Psoas muscle (tissue), 2 donors: ENCODE measurements around a stretch of chr19.

- PRO-cap, 2 experiments: no peak in any of the 2 experiments
Observed at GRCh38 chr19:15368514-15369387, 10.8 kb downstream of the AKAP8 start.

DNA sequence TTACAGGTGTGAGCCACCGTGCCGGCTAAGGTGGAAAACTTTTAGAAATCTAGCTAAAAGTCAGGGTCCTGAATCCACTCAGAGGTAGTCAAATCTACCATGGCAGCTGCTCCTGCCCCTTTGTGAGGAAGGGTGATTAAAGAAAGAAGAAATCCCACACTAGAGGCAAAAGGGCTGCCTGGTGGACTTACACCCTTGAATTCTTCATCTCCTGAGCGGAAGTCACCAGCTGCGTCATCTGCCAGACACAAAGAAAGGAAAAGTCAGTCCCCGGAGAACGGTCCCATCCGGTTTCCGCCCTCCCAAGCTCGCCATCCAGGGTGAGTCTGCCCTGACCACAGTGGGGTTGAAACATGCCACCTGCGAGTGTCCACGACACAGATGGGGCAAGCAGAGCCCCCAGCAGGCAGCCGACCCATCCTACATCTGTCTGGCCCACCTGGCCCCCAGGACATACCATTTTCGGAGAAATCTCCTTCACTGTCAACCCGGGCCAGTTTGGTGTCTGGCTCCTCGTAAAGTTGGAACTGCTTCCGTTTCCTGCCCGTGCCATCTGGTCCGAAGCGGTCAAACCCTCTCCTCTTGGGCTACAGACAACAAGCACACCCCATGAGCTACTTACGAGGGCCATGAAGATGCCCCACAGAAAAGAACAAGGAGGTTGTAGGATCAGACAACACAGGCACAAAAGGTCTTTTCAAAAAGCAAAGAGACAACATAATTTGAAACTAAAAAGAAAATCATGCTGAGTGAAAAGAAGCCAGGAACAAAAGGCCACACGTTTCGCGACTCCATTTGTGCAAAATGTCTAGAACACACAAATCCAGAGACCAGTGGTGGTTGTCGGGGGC lies 7.6 kb downstream of the AKAP8 start:
- PRO-cap, 2 experiments: no peak in any of the 2 experiments

DNA sequence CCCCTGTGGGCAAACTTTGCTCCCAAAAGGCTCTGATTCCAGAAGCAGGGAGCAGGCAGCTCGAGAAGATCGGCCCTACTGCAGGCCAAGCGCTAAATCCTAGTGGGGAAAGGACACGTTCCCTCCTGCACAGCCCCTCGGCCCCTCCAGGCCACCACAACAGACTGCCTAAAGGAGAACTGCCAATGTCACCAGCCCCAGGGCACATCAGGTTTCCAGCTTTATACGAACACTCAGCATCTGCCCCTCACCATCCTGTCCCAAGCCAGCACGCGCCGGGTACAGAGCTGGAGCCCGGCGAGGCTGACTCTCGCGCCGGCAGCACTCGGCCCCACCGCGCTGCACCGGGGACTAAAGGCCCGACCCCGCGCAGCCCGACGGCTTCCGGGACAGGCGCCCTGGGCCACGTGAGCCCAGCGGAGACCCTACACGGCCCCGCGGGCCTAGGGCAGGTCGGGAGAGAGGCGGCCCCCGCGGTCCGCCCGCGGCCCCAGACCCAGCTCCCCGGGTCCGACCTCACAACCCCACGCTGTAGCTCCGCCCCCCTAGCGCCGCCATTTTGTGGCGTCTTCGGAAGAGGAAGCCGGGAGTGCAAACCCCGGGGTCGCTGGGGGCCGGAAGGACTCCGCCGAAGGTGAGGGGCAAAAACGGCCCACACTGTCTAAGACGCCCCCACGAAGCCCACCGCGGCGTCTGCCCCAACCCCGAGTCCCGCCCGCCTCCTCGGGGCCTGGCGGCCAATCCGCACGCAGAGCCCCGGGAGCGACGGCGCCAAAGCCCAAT lies 621 bp downstream of the AKAP8 start:
- PRO-cap, 2 experiments: peak in 1 of 2 experiments; most common plus-strand start position 428 of the sequence (in 1); most common minus-strand start position 353 of the sequence (in 1)

DNA sequence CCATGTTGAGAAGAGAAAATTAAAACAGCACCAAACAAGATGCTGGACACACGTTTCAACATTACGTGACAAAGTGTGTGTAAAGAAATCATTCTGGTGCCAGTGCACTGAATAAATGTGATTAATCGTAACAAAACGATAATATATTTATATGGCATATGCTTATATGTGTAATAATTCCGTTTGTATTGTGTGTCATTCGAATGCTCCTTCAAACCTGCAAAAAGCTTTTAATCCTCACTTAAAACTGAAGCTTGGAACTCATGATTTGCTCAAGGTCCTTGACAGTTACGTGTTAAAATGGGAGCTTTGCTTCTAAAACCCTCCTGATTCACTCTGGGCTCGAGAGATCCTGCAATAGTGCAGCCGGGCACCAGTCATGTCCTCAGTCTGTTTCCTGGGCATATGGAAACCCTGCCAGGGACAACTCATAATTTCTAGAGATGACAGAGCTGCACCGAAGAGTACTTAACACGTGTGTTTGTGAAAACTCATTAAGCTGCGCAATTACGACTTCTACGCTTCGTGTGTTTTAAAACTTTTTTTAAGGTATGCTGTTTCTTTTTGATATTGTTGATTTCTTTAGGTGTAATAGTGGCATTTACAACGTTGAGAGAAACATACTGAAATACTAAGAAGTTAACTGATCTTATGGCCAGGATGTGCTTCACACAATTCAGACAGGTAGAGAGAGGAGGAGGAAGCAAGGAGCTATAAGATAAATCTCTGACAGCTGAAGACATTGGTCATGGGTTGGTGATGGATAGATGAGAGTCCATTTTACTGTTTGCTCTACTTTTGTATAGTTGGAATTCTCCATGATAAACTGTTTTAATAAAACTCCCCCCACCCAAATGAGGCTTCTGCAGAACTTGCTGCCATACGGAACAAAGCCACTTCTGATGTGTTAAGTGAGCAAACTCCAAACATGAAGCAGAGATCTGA lies 936 bp upstream of the AKAP8L start:
- PRO-cap, 2 experiments: no peak in any of the 2 experiments

GRCh38 chr19:15432537-15433617 lies 14.1 kb upstream of the AKAP8L start:
- PRO-cap, 2 experiments: peak in 2 of 2 experiments; most common plus-strand start chr19:15432834 (in 2); most common minus-strand start chr19:15432761 (in 2)

GRCh38 chr19:15829348-15829917 lies 14.0 kb upstream of the OR10H1 start:
- PRO-cap, 2 experiments: no peak in any of the 2 experiments

GRCh38 chr19:15864852-15865358 lies 33.0 kb downstream of the CYP4F2 start:
- PRO-cap, 2 experiments: no peak in any of the 2 experiments

DNA sequence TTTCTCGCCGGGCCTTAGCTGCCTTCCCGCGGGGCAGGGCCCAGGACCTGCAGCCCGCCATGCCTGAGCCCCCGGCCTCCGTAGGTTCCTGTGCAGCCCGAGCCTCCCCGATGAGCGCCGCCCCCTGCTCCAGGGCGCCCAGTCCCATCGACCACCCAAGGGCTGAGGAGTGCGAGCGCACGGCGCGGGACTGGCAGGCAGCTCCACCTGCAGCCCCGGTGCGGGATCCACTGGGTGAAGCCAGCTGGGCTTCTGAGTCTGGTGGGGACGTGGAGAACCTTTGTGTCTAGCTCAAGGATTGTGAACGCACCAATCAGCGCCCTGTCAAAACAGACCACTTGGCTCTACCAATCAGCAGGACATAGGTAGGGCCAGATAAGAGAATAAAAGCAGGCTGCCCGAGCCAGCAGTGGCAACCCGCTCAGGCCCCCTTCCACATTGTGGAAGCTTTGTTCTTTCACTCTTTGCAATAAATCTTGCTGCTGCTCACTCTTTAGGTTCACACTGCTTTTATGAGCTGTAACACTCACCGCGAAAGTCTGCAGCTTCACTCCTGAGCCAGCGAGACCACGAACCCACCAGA lies 2.1 kb upstream of the CYP4F2 start:
- PRO-cap, 2 experiments: no peak in any of the 2 experiments

GRCh38 chr19:16073113-16073697 lies 3.1 kb upstream of the TPM4 start:
- PRO-cap, 2 experiments: no peak in any of the 2 experiments

DNA sequence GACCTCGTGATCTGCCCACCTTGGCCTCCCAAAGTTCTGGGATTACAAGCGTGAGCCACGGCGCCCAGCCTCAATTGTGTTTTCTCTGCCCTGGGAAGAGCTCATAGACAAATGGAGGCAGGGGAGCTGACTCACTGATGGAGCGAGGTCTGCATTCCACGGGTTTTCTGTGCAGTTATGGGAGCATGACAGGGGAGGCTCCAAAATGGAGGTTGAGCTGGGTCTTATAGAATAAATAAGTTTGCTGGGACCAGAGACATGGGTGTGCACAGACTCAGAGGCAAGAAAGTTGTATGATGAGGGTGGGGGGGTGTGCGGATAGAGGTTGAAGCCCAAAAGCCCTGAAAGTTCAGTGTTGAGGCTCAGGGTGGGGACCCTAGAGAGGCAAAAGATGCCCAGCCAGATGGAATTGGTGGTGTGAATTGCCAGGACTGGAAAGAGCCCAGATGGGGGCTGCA lies 1.7 kb downstream of the TPM4 start:
- PRO-cap, 2 experiments: no peak in any of the 2 experiments

GRCh38 chr19:16079210-16079754 lies 3.0 kb downstream of the TPM4 start:
- PRO-cap, 2 experiments: no peak in any of the 2 experiments

DNA sequence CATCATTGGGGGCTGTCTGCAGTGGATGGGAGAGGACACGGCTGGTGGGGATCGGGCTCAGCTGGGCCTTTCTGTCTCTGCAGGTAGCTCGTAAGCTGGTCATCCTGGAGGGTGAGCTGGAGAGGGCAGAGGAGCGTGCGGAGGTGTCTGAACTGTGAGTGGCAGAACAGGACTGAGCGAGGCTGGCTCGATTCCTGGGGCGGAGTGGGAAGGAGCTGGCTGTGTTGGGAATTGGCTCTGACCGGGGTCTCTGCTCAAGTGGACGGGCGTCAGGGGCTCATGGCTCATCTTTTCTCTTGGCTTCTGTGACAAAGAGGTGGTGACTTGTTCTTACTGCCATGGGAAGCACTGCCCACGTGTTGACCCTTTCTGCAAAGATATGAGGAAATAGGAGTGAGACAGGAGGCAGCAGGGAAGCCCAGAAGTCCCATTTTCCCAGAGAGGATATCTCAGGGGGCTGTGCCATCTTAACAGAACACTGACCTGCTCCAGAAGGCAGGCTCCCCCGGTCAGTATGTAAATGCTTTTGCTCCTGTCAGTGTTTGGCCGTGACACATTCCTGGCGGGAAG lies 11.7 kb downstream of the TPM4 start:
- PRO-cap, 2 experiments: no peak in any of the 2 experiments

GRCh38 chr19:16157788-16158069 lies 14.2 kb downstream of the HSH2D start:
- PRO-cap, 2 experiments: no peak in any of the 2 experiments

DNA sequence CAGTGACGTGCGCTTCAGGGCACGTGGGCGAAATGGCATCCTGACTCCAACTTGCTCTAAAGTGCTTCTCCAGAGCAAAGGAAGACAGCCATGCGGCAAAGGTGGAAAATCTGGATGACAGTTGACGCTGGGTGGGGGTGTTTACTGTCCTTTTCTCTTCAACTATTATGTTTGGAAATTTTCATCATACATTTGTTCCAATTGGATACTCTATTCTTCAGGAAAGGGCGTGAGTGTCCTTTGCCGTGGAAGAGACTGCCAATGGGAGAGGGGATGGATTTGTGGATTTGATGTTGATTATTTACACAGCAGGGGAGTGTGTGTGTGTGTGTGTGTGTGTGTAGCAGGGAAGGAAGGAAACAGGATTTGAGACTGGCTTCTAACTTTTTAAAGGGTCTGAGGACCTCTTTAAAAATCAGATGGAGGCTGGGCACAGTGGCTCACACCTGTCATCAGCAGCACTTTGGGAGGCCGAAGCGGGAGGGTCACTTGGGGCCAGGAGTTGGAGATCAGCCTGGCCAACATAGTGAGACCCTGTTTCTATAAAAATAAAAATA lies 25.2 kb downstream of the KLF2 start:
- PRO-cap, 2 experiments: no peak in any of the 2 experiments

DNA sequence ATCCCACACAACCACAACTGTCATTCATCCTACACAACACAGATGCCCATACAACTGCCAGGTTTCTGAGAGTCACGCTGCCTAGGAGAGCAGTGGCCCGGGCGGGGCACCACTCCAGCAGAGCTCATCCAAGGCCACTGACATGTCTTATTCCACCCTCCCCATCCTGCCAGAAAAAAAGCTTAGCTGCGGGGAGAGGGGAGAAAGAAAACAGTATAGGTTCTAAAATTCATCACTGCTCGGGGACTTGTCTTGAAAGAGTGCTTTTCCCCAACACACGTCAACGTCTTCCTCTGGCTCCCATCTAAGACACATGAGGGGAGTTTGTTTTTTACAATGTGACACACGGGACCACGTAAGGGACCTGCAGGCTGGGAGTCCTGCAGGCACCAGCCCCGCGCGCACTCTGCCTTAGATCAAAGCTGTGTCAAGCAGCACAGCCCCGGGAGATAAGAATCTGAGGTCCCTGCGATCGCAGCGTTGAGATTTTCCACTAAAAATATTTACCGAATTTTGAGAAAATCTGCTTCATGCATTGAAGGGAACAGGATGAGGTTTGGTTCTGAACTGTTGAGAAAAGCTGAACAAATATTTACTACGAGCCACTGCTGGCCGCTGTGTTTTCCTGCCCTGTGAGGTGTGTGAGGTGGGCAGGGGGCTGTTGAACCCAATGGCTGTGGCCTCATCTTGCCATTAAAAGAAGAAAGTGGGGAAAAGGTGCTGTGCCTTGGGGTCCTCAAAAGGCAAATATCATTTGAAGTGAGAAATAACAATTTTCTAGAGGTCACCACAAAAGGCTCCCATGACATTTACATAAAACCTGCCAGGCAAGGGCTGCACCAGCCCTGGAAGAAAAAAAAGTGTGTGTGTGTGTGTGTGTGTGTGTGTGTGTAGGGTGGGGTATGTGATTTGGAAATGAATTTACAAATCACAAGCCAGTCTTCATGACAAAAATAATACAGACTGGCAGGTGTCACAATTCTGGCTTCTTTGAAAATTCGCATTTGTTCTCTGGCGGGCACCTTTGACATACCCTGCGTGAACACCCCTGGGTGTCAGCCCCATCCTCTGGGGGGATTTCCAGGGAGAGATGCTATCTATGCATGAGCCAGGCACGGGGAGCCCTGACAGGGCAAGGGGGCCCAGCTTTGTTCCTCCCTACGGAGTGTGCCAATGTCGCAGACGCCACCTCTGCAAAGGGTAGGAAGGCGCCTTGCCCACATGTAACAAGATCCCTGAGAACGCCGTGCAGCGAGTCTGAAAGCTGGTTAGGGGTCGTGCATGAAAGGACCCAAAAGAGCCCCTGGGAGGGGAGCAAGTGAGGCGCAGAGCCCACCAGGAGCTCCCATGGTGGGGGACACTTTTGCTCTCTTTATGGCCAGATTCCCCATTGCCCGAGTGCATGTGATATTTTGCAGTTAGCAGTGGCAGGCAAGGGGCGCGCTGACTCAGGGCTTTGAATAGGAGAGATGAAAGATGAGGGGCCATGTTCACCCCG lies 44.7 kb downstream of the KLF2 start:
- PRO-cap, 2 experiments: no peak in any of the 2 experiments

- PRO-cap, 2 experiments: no peak in any of the 2 experiments
Observed at GRCh38 chr19:16370396-16371141, 45.9 kb downstream of the KLF2 start.

DNA sequence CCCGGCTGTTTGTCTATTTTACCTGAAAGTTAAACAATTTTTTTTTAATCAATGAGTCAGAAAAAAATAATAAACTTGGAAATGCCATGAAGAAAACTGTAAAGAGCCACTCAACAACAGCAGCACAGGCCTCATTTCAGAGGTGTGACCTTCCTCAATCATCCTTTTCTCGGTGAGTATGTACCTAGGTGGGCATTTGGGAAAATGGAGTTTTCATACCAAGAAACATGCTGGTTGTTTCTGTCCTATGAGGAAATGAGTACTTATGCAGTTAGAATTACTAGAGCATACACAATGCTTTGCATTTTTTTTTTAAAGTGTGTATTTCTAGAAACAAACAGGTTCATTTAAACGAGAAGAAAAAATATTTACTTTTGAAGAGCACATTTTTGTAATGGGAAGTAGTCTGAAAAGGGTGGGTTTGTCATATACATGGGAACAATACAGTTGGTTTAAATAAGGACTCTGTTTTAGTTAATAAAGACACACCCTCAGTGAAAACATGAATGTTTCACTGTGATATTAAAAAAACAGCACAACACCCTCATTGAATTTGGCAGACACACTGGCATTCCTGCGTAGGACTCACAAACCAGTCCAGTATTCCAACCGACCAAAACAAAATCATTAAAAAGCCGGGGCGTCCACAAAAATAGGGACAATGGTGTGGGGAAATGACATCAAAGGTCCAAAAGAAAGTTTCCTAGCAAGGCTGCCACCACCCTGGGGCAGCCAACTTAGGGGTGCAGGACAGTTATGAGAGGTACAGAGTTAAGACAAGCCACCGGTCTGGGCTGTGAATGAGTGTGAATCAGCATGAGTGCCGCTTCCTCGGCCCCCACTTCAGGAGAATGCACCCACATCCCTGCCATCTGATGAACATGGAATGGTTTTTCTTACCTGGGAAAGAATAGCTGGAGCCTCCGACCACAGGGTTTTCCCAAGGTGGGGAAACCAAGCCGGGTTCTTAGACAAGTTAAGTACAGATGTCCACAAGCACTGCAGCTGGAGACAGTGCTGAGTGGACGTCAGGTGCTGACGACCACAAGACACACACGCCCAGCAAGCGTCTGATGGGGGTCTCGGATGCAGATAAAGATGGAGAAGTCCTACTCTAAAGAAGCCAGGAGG lies 73.1 kb downstream of the KLF2 start:
- PRO-cap, 2 experiments: no peak in any of the 2 experiments

DNA sequence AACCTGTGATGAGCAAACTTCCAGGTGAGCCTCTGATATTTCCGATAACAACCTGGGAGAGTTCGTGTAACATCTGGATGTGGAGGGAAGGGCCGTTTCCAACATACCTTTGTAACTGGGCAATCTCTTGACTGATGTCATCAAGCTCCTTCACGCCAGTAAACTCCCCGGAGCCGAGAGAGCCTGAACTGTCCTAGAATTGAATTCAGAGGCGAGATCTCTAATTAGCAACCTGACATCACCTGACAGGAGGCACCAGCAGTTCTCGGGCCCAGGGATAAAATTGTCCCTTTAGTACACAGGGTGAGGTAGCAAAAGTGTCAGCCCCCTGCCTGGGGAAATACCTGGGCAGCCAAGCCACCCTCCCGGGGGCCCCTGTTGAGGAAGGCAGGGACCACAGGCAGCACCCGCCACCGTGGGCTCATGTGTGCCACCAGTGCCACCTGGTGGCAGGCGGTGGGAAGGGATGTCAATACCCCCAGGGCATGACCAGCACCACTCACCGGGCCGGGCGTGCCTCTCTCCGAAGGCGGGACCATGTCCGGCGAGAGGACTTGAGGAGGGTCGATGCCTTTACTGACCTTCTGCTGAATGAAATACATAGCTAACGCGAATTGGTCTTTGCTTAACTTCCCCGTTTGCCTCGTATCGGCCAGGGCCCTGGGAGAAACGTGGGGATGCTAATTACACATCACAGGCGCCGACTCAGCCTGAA lies 54.2 kb downstream of the EPS15L1 start:
- PRO-cap, 2 experiments: no peak in any of the 2 experiments

- PRO-cap, 2 experiments: no peak in any of the 2 experiments
Observed at GRCh38 chr19:16429647-16429990, 42.2 kb downstream of the EPS15L1 start.

DNA sequence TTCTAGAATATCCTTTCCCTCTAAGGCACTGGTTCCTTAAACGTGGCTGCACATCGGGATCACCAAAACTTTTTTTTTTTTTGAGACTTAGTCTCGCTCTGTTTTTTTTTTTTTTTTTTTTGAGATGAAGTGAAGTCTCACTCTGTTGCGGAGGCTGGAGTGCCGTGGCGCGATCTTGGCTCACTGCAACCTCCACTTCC lies 9.5 kb upstream of the EPS15L1 start:
- PRO-cap, 2 experiments: no peak in any of the 2 experiments